Subcutaneous preadipocyte (primary cell): ENCODE measurements around a stretch of chr2.

GRCh38 chr2:46336528-46336974, 39.3 kb downstream of the EPAS1 start:
- CAGE, long polyA plus RNA = no peak

- CAGE, long polyA plus RNA = no peak
Measured at GRCh38 chr2:46386274-46387020, 89.2 kb downstream of the EPAS1 start.

GRCh38 chr2:46388755-46389661, 91.8 kb downstream of the EPAS1 start:
- CAGE, long polyA plus RNA = no peak

DNA sequence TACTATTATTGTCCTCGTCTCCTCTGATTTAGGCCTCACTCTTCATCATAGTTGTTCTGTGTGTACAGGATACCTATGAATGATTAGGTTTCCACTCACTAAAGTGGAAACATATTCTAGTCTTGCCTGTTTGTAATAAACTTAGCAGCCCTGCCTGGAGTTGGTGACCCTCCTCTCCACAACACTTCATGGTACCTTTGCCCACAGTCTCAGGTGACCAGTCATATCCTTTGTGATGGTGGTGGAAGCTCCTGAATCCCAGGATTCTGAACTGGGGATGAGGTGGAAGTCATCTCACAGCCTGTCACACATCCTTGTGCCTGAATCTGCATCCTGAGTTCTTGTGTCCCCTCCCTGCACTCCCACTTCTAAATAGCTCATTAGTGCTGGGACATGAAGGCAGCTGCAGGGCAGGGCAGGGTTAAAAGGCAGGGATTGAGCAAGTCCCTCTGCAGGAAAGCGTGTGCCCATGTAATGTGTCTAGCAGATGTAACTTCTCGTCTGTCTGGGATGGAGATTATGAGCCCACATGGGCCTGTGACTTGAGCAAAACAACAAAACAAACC, 22.4 kb upstream of the RHOQ start:
- CAGE, long polyA plus RNA = no peak

DNA sequence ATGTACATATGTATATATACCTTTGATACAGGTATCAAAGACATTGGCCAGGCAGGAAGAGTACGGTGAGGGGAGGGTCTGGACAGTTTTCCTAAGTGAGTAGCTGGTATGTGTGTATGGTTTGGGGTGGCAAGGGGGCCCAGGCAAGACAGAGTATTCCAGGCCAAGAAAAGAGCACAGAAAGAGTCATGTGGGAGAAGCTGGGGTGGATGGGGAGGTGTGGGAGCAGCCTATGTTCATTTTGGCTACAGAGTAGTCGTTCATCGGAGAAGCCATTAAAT, 18.8 kb upstream of the ATP6V1E2 start:
- CAGE, long polyA plus RNA = no peak

DNA sequence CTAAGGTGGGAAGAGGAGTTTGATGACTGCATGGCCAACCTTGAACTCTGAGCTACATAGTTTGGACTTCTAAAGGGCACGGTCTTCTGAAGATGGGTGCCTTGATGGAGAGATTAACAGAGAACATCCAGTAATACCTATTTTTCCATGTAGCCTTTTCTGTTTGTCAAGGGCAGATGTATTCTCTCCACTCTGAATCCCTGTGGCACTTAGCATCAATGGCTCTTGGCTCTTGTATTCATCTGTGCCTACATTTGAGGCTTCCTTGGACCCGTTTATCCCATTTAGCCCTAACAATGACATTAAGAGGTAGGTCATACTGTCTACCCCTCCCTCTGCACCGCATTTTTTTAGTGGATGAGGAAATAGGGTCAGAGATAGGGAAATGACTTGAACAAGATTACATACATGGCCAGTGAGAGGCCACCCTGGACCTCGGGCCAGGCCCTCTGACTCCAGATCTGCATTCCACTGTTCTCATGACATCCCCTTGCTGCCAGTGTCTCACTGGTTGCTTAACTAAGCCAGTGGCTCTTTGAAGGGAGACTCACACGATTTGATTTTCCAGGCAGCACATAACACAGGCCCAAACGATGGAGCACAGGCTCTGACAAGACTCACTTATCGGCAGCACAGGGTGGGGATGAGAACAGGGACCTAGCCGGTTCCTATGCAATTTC, 19.2 kb upstream of the ATP6V1E2 start:
- CAGE, long polyA plus RNA = no peak

DNA sequence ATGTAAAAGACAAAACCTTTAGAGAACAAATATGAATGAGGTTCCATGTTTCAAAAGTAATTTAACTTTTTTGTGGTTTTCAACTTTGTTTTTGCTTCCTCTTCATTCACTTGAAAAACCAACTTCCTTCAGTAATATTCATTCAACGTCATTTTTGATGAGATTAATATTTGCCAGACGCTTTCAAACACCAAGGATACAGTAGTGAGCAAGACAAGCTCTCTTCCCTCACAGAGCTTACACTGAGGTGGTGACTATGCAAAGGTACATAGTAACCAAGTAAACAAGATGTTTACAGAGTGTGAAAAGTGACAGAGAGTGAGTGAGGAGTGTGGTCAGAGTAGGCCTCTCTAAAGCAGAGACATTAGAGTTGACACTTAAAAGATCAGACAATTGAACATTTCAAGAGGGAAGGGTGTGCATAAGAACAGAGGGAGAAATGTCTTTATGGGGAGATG, 17.9 kb downstream of the CRIPT start:
- CAGE, long polyA plus RNA = no peak

- CAGE, long polyA plus RNA = no peak
Measured at GRCh38 chr2:46707042-46707735, 8.1 kb downstream of the SOCS5 start.

- CAGE, long polyA plus RNA = no peak
Measured at GRCh38 chr2:46779562-46780185, 80.6 kb downstream of the SOCS5 start.

DNA sequence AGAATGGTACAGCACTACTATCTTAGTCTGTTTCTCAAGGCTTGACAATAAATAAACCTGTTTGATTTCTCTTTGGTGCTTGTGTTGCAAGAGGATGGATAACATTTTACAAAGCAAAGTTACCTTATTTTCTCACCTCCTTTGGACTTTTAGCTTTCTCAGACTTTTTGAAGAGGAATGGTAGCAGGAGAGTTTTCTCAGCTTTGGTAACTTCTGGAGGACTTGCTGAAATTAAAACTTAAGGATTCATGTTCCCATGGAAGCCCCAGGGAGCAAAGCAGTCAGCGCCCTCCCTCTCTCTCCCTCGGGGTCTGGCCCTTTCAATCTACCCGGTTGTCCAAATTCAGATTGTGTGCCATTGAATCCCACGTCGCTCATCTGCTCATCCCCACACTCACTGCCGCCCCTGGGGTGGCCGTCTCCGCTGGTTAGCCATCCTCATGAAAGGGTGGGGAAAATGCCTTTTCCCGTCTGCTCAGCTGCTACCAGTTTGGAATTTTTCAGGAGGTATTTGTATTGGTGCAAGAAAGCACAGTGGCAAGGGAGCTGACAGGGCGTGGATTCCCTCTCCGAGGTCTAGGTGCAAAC, 27.2 kb downstream of the MCFD2 start:
- CAGE, long polyA plus RNA = no peak

GRCh38 chr2:47056179-47057147, 98.6 kb downstream of the STPG4 start:
- CAGE, long polyA plus RNA = no peak

- CAGE, long polyA plus RNA = no peak
Measured at GRCh38 chr2:47077318-47077595, 77.9 kb downstream of the STPG4 start.

DNA sequence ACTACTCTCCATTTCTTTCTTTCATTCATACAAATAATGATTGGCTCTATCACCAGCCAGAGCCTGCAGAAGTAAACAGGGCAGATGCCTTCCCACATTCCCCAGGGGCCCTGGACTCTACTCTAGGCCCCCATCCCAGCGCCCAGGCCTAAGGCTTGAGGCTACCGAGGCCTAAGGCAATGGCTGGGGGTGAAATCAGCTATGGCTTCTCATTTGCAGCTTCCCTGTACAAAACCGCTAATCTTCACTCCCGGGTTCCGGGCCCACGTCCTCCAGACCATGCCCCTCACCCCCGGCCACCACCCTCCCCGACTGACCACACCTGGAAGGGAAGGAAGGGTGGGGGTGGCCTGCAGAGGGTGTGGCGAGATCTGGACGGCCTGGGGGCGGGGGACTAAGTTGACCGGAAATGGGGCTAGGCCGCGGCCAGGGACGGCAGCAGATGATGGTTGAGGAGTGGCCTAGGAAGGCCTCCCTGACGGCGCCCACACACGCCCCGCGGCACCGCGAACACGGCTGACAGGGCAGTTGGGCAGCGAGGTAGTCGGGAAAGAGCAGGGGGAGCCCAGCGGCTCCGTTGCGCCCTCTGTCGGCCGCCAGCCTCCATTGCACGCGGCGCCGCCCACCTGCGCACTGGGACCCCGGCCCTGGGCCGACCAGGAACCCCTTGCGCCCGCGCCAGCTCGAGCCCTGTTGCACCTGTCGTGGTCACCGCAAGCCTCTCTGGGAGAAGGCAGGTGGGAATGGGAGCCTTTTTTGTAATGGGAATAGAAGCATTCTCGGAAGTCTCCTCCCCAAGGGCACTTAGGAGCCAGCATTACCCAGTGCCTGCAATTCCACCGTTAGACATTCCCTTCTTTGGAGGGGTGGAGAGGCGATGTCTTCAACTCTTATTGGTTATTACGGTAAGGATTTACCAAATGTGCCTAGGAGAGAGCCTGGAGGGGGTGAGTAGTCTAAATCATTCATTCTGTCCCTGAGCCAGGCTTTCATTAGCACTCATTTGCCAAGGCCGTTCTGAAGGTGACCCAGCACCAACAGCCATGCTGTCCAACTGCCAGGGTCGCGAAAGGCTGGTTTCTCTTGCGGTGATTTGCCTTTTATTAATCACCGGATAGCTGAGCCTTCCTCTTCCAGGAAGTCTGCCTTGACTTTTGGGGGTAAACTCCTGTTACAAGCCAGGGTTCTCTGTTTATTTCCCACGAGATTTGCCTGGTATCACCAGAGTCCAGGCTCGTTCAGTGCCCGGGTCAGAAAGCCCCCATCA, 96.1 kb upstream of the CALM2 start:
- CAGE, long polyA plus RNA = no peak

DNA sequence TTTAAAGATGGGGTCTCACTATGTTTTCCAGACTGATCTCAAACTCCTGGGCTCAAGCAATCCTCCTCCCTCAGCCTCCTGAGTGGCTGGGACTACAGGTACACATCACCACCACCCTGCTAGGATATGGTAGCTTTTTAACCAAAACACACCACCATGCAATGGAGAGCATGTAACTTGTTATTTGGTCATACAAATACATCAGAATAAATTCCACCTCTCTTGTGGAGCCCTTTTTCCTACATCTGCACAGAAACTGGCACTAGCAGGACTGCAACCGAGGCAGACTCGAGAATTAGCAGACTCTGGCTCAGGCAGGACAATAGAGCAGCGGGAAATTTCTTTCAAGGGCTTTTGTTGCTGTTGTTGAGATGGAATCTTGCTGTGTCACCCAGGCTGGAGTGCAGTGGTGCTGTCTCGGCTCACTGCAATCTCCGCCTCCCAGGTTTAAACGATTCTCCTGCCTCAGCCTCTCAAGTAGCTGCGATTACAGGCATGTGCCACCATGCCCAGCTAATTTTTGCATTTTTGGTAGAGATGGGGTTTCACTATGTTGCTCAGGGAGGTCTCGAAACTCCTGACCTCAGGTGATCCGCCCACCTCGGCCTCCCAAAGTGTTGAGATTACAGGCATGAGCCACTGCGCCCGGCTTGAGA, 34.8 kb upstream of the EPCAM start:
- CAGE, long polyA plus RNA = no peak

- CAGE, long polyA plus RNA = no peak
Measured at GRCh38 chr2:47868269-47868766, 38.0 kb downstream of the FBXO11 start.

GRCh38 chr2:47869707-47870812, 36.2 kb downstream of the FBXO11 start:
- CAGE, long polyA plus RNA = no peak

- CAGE, long polyA plus RNA = no peak
Measured at GRCh38 chr2:47894654-47895649, 11.3 kb downstream of the FBXO11 start.

DNA sequence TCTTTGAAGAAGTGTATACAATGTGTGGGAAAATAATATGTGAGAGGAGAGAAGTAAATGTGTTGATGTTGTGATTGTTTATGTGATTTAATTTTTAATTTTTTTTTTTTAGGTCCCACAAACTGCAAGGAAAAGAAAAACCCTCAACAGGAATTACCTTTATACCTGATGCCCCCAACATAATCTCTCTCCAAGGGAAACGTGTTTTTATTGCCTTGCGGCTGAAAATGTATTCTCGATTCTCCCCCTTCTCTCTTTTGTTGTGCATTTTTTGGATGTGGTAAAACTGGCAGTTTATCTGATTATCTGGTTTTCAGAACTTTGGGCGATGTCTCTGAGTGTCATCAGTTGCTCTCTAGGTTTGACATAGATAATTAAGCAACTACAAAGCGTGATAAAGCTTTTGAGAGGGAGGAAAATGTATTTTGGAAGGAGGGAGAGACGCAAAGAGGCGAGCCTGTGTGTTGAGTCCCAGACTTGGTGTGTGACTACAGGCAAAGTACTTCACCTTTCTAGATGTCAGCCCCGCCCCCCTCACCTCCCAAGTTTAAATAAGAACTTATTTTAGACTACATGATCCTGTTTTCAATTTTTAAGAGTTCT, 1.0 kb upstream of the FBXO11 start:
- CAGE, long polyA plus RNA = no peak

- CAGE, long polyA plus RNA = no peak
Measured at GRCh38 chr2:48221713-48222248, 92.7 kb upstream of the FOXN2 start.

- CAGE, long polyA plus RNA = no peak
Measured at GRCh38 chr2:48345231-48345430, 30.6 kb downstream of the FOXN2 start.